Hepatocyte (in vitro differentiated cells and primary cell): Measurements from ENCODE around the gene TMEM168.

GRCh38 chr7:109363798-109364061 lies 794.1 kb downstream of the DNAJB9 start:
- RAMPAGE, long total RNA = no peak
- RRBS = no CpG with 5 or more reads among the region's 2 CpGs

DNA sequence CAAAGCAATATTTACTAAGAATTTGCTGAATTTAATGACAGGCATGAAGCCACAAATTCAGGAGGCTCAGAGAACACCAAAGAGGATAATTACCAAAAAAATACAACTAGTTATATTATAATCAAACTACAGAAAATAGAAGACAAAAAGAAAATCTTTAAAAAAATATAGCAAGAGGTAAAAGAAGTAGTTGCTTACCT lies 1127.7 kb downstream of the DNAJB9 start:
- RAMPAGE, long total RNA = no peak

DNA sequence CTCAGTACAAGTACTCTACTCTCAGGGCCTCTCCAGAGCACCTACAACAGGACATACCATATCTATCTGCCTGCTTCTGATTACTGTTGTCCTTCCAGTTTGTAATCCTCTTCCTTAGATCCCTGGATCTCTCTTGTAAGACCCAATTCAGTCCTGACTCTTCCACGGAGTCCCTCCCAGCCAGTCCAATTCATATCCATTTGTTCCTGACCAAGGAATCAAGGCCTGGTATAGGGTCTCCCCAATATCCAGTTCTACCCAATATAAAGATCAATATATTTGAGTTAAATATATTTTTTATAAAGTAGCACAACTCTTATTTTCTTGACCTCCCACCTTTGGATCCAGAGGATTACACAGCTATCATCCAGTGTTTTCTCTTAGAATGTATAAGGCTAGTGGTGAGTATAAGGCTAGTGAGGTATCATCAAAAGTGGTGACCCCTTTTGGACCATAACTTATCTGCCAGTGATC lies 416.1 kb upstream of the LRRN3 start:
- RAMPAGE, long total RNA = no peak
- RRBS = no CpG with 5 or more reads among the region's 1 CpG

DNA sequence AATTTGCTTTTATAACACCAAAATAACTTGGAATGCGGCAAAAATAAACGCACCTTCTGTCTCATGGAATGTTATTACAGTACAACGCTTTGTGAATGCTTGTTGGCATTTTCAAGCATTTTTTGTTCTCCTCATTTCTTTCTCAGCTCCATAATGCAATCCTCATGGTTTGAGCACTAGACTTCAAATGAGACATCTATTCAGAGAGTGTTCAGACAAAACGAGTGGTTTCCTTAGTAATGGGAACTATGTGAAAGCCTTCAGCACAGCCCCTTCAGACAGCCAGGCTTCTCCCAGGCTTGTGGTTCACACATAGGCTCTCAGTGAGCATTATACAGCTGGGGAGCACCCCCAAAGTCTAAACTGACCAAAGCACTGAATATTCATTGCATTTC lies 8.6 kb upstream of the LRRN3 start:
- RAMPAGE, long total RNA = no peak
- RRBS = no CpG with 5 or more reads among the region's 4 CpGs

- RAMPAGE, long total RNA = no peak
- RRBS = no CpG with 5 or more reads among the region's 2 CpGs
Observed at GRCh38 chr7:111817951-111818536, 255.8 kb upstream of the IMMP2L start.

DNA sequence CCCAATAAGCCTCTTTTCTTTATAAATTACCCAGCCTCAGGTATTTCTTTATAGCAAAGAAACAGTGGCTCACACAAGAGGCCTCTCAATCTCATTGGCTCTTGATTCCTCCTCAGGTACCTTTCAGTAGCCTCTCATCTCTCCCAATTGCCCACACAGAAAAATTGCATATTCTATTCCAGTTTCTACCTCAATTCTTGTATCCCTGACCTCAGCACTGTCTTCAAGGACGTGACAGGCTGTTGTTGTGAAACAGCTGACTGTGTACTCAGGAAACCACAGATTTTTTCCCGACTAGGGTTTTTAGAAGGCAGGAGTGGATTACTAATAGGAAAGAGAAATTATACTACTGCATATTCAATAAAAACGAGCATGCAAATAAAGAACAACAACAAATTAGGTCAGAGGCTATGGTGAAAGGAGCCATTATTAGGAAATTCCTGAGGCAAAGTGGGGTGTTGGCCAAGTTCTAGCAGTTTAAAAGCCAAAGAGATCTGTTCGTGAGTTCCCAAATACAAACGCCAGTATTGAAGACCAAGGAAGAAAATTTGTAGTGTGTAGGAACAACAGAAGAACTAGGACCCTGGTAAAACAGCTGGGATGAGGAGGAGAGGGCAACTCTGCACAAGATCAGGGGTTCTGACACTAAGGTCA lies 93.4 kb downstream of the DOCK4 start:
- RAMPAGE, long total RNA = no peak
- RRBS = no CpG with 5 or more reads among the region's 5 CpGs

- RAMPAGE, long total RNA = no peak
- RRBS = no CpG with 5 or more reads among the region's 1 CpG
Observed at GRCh38 chr7:112144109-112144639, 62.0 kb downstream of the DOCK4 start.

- RAMPAGE, long total RNA = no peak
- RRBS = no CpG with 5 or more reads among the region's 3 CpGs
Observed at GRCh38 chr7:112145710-112146093, 60.5 kb downstream of the DOCK4 start.

GRCh38 chr7:112450885-112451428 lies 697 bp downstream of the IFRD1 start:
- RAMPAGE, long total RNA = no peak
- RRBS = 1% methylated on average over 14 of the region's 44 CpGs

DNA sequence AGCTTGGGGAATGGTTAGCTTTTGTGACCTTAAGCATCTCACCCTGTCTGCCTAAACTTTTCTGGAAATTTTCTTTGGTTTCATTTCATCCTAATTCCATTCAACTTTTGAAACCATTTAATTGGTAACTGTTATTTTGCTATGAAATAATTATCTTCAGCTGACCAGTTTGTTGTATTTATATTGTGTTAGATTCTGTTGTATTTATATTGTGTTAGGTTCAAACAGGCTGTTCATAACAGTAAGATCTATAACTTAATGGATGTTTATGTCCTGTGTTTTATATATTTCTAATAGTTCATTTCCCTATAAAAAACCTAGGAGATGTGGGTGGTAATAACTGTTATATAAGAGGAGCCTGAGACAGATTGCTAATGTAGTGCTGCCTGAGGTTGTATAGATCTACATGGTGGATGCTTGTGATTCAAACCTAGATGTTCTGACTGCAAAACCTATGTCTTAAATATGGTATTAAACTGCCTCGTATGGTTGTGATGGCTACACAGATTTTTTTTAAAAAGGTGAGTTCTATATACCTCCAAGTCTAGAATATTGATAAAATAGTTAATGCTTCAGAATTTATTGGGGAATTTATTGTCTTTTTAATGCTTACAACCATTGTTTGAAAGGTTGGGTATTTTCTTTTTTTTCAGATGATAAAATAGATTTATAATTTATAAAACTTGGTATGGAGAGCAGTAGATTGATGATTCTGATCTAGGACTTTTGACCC lies 15.2 kb downstream of the IFRD1 start:
- RAMPAGE, long total RNA = no peak
- RRBS = no CpG with 5 or more reads among the region's 1 CpG

DNA sequence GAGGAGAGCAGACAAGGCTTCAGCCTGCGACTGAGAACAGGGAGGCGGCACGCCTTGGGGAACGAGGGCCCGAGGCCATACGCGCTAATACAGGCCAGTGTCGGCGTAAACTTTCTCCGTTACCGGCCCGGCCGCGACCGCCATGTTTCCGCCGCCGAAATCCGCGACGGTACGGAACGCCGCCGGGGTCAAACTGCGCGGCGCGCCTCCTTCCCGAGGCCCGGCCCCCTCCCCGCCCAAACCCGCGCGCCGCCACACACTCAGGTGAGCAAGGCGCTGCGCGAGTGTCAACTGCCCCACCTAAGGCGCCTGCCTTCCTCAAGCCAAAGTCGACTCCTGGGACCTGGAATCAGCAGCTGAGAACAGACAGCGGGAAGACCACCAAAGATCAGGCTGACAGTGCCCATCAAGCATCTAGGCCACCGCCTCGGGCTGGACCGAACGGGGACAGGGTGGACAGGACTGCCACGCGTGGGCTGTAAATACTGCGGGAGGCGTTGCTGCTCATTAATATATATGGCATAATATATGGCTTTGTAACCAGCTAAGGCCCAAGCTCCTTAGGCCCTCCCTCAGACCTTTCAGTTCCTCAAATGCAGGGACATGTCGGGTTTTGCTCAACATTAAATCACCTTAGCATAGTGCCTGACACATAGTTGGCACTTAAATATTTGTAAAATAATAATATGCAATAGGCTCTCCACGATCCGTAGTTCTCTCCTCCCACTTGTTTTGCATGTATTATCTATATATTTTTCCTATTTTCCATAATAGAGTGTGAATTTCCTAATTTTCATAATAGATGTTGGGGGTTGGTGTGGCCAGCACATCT lies at the start of gene TMEM168:
TSS of gene TMEM168 (minus strand) at position 165 of the 832 bp plus-strand sequence.
- RAMPAGE, long total RNA = no peak
- RRBS = under 1% methylated on average over 20 of the region's 53 CpGs

GRCh38 chr7:112995358-112996075 lies 55.8 kb upstream of the BMT2 start:
- RAMPAGE, long total RNA = no peak
- RRBS = no CpG with 5 or more reads among the region's 2 CpGs

- RAMPAGE, long total RNA = no peak
- RRBS = no CpG with 5 or more reads among the region's 10 CpGs
Observed at GRCh38 chr7:113087031-113087592, 485 bp upstream of the GPR85 start.

- RAMPAGE, long total RNA = no peak
- RRBS = no CpG with 5 or more reads among the region's 40 CpGs
Observed at GRCh38 chr7:113593489-113594376, 325.1 kb downstream of the PPP1R3A start.

GRCh38 chr7:114661792-114662384 lies 247.3 kb downstream of the FOXP2 start:
- RAMPAGE, long total RNA = no peak
- RRBS = no CpG with 5 or more reads among the region's 5 CpGs

GRCh38 chr7:114949927-114950430 lies 28.1 kb downstream of the MDFIC start:
- RAMPAGE, long total RNA = no peak
- RRBS = no CpG with 5 or more reads among the region's 2 CpGs

DNA sequence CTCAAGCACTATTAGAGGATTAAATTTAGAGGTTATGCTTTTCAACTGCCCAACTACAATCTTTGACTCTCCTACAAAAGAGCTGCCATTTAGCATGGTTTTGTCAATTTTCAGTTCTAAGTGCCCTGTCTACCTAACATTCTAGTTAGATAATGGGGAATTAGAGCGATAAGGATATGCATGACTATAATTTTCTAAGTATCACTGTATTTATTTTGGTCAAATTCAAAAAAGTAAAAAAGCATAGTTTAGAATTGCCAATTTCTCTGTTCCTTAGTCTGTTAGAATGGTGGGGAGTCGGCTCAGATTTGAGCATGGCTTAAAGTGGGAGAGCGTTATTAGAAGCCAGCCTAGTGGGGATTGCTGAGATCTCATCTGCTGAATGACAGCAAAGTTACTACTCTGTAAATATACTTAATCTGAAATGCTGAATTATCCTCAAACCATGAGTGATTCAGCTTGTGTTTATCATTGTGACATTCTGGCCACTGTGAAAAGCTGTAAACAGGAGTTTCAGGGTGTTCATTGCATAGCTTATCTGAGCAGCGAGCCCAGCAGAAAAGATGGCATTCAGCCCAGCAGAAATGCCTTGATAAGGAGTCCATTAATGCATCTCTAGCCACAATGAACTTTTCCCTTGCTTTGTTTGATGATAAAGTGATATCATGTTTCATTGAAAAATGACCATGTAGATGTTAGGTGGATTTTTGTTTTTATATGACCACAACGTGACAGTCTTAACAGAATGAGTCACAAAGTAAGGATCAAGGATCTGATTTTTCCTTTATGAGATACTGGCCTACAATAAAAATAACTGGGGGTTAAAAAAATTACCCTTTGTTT lies 7.6 kb downstream of the TES start:
- RAMPAGE, long total RNA = no peak
- RRBS = no CpG with 5 or more reads among the region's 5 CpGs

GRCh38 chr7:116222151-116223257 lies 12.2 kb downstream of the TES start:
- RAMPAGE, long total RNA = no peak
- RRBS = no CpG with 5 or more reads among the region's 11 CpGs

- RAMPAGE, long total RNA = no peak
- RRBS = no CpG with 5 or more reads among the region's 5 CpGs
Observed at GRCh38 chr7:116449403-116449823, 50.1 kb upstream of the CAV2 start.

DNA sequence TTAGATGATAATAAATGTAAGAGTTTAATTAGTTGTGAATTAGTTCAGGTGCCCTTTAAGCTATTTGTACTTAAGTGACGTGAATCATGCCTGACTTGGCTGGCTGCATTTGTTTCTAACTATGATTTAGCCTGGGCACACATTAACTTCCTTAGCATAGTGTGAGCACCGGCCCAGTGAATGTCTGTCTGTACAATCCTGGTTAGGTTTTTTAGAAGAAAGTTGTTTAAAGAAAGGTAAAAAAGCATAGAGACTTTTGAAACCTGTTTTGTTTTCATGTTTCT lies 43.1 kb upstream of the MET start:
- RAMPAGE, long total RNA = no peak
- RRBS = no CpG with 5 or more reads among the region's 2 CpGs